Measurements from ENCODE around the genes DTNA, INO80C and MOCOS.

DNA sequence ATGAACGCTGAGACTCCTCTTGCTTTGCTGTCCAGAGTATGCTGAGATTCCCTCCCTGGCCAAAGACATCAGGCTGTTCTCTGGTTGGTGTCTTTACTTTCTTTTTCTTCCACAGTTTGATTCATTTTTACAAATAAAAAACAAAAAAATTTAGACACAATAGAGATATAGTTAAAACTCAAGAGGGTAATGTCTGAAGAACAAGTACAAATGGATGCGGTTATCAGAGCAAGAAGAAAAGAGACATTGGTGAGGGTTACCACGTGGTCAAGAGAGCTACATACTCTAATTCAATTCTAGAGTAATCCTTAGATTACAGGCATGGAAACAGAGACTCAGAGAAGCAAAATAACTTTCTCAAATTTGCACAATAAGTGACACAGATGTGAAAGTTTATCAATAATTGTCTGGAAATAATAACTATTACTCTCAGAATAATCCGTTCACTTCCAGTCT lies 17.9 kb upstream of the DSG2 start:
- PRO-cap: no peak

DNA sequence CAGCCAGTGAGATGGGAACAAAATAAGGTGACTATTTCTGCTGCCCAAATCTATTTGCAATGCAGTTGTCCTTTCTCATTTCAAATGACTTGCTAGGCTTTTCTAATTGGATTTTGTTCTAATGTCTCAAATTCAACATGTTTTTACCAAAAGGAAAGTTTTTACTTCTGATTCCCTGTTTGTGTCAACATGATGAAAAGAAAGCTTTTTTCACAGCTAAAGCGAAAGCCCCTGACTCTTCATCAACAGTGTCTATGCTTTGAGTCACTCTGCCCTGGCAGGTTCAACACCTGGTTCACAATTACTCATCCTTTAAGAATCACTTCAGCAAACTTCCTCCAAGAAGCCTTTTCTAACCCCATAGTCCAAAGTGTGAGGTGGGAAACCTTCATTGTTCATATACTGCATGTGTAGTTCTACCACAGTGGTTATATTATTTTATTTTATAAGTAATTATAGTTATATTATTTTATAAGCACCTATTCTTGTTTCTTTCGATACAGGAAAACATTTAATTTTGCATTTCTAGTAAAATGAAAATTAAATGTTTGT lies 7.6 kb upstream of the DSG2 start:
- PRO-cap: no peak

DNA sequence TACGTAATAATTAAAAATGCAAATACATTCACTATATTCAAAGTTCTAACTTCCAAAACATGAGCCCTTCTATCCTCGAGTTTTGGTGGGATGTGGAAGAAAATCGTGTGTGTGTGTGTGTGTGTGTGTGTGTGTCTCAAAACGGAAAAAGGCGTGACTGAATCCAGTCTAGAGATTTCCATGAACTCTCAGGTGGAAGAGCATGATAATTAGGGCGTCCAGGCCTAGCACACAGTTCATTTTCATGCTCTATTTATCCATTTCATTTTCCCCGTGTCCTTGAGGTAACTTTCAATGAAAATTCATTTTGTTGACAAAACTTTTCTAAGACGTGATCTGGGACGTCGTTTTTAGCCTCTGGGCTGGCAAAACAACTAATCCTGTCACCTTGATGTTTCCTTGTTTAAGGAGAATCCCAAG lies 1.3 kb downstream of the DSG2 start:
- PRO-cap: no peak

GRCh38 chr18:31520596-31521336 lies 22.8 kb downstream of the DSG2 start:
- PRO-cap: no peak

DNA sequence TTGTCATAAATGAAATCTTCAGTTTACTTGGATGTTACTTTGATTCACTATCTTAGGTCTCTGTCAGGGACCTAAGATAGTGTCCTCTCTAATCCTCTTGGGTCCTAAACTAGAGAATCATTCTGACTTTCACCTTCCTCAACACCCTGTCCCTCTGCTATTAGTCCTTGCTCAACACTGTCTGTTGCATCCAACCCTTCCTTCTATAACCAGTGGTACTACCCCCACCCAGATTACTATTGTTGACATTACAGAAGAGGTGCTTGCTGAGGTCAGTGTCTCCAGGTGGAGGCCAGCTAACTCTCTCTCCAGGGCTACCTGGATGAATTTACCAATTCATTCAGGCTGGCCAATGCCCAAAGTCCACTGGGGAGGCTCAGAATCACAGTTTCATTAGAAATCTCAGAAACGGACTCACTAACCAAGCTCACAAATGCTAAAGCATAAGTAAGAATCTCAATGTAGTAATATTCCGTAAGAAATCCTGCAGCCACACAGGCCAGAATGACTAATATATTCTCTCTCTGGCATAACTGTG lies 10.2 kb upstream of the TTR start:
- PRO-cap: no peak

DNA sequence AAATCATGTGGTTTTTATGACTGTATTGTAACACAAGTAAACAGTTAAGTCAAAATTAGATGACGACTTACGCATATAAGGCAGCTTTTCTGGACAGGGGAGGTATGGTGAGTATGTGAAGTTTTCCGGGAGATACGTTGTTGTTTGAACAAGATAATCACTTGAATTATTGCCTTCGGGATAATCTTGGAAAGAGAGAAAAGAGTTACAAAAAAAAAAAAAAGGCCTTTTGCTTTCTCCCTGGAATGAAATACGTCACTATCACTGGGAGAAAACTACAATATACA lies 26.5 kb downstream of the B4GALT6 start:
- PRO-cap: no peak

DNA sequence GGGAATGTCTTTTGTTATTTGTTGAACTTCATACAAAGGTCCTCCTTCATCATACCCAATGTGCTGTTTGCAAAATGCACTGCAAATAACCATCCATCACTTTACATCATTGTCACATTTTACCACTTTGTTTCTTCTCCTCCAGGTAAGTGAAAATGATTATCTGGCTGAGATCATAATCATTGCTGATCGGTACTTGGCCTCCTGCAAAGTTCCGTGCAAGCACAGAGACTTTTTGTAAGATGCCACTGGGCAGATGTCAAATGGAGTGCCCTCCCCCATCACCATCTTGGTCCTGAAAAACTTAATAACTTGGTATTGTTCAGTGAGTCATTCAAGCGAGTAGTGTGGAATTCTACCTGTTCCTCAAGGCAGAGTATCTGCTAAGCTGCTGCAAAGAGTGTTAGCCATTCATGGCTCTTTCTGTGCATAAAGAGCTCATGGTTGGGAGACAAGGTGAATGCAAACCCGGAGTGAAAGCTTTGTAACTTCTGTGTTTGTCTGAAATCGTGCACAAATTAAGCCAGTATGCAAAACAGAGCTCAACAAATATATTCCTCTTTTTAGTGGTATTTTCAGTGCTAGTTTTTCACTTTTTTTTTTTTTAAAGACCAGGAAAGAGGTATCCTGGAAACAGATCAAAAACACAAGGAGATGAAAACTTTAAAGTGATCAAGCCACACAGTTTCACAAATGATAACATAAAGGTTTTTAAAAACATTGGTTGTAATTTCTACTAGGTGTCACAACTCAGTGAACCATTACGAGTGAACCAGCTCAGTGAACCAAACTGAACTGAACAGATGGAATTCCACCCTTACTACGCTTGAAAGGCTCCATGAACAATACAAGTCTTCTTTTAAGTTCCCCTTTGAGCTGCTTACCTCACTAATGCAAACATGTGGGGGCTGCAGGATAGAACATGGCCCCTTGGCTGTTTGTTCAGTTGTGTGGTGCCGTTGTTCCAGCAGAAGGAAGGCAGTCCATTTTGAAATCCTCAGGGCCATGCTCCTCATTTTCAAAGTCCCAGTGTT lies 30.4 kb upstream of the KLHL14 start:
- PRO-cap: no peak

GRCh38 chr18:34562161-34562807 lies 147.8 kb upstream of the DTNA start:
- PRO-cap: no peak

DNA sequence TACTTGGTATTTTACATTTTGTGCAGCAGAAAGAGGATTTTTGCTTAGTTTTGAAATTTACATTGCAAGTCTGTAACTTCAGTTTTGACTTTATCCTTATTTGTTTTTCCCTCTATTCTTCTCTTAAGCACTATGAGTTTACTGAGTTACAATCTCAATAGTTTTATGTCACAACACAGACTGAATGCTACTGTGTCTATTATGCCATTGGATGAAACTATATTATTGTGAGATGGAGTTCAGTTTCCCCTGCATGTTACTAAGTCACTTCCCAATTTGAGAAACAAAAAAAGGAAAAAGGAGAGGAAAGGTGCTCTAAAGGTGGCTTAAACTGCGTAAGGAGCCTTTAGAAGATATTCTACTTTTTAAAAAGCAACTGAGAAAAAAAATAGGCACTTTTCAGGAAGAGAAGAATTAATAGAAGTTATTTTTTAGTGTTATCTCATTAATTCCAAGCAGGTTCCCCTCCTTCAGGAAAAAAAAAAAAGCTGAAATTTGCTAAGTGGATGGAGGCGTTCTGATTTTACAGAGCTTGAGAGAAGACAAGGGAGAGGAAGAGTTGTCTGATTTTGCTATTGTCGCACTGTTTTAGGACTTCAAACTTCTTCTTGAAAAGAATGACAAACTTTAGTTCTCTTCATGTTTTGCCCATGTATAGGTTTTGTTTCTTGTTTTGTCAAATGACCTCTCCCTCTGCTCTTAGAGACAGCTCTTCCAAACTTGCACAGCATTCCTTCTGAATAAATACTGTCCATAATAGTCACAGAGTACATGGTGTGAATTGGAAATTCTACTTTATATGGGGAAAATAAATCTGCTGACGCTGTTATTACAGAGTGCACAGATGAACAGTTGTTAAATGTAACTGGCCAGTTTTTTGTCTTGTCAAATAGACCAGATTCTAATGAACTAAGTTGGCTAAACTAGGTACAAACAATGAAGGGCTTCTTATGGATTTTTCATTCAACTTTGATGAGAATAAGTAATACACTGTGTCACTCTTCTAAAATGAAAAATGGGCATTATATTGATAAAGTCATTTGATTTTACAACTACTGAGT lies 116.1 kb upstream of the DTNA start:
- PRO-cap: no peak

DNA sequence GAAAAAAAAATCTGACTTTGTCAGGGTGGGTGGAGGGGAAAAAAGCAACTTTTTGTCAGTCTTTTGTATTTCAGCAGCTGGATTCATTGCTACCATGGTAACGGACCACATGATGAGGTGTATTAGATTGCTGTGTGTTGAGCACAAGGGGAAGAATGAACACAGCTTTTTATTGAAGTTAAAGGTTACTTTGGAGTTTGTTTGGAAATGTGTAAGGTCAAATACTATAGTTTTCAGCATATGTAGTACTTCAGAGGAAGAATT lies at the start of gene DTNA:
TSS of gene DTNA (plus strand) at position 152 of the 264 bp plus-strand sequence.
- PRO-cap: unidirectional peak, plus-strand start at position 125 of the sequence

- PRO-cap: no peak
Measured at GRCh38 chr18:34738437-34739021, 28.4 kb downstream of the DTNA start.

DNA sequence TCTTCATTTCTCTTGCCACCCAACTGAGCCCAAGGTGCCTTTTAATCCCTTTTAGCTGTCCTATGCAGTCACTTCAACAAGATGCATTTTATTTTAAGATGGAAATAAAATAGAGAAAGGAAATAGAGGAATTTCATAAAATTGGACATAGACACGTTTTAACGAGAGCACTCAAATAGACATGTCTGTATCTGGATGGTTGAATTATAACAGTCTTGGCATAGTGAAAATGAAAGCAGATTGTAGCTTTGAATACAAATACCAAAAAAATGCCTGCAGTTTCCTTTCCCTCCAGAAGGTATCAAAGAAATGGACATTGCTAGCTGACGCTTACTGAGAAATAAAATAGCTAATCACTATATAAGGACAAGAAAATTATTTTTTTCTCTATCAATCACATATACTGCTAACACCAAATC lies 11.5 kb upstream of the MAPRE2 start:
- PRO-cap: no peak

DNA sequence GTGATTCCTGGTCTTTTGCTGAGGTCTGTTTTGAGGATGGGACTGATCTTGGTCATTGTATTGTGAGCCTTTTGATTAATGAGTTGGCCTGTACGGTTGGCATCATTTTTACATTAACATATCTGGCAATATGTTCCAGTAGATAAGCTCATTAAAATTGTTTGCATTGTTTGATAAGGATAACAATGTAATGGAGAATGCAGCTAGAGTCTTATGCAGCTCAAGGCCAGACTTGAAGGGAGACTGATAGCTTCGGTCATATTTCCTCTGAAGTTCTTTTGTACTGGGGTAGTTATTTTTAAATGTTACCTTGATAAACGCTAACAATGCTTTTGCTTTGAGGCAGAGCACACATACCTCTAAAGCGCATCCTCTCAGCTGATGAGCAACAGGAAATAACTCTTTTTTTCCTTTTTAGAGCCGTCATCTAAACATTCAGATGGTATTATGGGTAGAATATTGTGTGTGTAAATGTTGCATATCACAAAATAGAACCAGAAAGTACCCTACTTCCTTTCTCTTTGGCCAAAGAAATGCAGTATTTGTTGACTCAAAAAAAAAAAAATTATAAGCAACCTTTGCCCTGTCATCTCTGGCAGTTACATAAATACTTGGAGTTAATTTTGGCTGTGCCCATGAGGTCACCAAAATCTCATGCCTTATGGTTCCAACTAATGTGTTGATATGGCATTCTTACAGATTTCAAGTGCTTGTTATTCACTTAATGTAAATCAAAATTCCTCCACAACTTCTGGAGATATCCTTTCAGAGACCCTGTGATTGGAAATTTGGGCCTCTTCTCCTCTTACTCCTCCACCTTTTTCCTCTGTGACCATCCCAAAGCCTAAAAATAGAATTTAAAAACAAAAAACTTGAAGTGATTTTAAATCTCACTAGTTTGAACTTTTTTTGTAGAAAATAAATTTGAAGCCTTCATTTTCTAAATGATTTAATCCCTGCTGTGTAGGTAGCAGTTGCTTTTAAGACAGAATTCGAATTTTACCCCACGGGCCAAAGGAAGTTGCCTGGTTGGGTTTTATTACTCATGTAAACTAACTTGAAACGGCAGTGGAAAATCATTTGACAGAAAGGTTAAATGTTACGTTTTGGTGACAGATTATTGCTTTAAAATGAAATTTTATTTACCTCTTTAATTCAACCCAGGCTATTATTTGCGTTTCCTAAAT lies 1.6 kb downstream of the MAPRE2 start:
- PRO-cap: unidirectional peak, minus-strand start at position 285 of the sequence

DNA sequence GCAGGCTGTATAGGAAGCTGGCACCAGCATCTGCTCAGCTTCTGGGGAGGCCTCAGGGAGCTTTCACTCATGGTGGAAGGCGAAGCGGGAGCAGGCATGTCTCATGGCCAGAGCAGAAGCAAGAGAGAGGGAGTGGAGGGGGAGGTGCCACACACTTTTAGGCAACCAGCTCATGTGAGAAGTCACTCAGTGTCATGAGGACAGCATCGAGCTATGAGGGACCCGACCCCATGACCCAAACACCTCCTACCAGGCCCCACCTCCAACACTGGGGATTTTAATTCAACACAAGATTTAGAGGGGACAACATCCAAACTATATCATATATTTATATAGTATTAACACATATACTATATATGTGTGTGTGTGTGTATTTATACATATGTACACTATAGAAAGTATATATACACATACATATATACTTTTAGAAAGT lies 6.9 kb downstream of the MAPRE2 start:
- PRO-cap: no peak

DNA sequence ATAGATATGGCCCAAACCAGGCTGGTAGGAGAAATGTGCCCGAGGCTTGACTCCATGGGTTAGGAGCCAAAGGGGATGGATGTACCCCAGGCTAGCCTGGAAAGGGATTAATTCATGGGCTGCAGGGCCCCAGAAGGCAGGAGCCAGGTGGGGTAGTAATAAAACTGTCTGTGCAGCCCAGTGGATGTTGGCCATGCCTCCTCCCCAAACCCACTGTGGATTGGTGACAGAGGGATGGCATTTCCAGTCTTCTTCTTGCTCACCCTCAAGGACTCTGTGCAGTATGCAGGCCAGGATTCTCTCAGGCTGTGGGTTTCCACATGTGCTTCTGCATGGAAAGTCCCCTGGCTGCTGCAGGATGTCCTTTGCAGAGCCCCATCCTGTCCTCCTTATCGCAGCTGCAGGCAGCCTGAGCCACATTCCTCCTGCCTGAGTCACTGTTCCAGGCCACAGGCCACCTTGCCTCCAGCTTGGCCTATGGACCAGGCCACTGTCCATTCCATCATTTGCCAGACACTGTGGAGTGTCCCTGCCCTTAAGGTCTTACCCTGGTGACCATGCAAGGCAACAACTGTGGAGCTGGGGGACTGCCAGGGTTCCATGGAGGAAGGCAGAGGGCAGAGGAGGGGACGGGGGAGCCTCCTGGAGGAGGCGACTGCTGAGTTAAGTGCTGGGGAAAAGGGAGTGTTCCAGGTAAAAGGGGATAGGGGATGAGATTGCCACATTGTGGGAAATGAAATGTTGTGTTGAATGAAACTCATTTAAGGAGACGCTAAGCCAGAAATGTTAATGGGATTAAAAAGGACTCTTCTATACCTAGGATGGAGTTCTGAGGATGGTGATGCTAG lies 38.9 kb downstream of the INO80C start:
- PRO-cap: no peak

- PRO-cap: no peak
Measured at GRCh38 chr18:35481862-35482301, 15.9 kb downstream of the INO80C start.

DNA sequence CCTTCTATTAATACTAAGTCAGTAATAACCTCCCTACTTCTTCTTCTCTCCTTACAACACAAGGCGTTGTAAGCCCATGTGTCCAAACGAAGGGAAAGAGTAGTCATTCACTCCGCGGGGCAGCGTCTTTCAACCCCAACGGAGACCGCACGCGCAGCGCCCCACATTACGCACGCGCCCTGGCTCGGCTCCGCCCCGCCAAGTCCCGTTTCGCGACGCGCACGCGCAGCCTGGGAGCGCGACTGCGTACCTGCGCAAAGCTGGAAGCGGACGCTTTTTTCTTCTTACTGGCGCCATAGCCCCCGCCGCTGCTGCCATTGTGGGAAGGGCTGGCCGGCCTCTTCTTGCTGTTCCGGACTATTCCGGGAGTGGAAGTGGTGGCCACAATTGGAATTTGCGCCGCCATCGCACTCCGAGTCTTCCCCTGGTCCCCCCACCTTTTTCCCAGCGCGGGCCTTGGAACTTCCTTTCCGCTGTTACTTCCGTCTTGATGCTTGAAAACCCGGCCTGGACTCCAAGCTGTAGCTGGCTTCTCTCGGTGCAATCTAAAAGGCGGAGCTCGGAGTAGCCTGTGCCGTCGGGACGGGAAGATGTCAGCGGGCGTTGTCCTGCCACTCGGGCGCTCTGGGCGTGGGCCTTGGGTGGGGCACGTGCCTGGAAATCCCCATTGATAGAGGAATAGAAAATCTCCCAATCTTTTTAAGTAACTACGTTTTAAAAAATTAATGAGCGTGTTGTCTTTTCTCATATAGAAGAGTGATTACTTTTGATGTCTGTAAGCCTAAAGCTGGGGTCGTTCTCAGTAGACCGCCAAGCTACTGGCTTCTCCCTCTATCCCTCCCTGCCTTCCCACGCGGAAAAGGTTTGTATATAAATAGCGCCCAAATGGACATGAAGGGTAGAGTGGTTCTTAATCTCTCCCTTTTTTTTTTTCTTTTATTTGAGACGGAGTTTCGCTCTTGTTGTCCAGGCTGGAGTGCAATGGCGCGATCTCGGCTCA lies at the start of gene INO80C:
TSS of gene INO80C (minus strand) at position 492 of the 1,000 bp plus-strand sequence.
- PRO-cap: bidirectional peak, plus-strand start at position 228 of the sequence, minus-strand start at position 131 of the sequence; bidirectional peak, plus-strand start at position 574 of the sequence, minus-strand start at position 458 of the sequence

DNA sequence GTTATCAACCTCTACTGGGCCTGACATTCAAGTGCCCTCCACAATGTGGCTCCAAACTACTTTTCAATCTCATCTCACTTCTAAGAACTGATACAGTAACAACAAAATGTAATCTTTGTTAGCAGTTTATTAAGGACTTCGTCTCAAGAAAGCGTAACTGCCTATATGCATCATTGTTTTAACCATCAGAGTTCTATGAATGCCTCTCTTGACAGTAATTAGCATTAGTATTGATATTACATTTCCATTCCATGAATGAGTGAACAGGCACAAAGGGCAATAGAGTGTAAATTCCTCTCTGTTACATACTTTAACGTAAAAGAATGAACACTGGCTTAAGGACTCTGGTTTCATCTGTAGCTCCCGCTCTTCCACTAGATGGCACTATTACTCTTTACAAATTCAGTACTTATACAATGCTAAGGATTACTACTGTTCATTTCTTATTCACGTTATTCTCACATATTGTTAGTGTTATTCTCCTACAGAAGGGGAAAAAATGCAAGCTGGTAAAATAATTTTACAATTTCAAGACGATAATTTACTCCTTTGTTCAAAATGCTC lies 45.1 kb downstream of the C18orf21 start:
- PRO-cap: no peak

GRCh38 chr18:36113863-36114866 lies 15.0 kb downstream of the SLC39A6 start:
- PRO-cap: no peak

DNA sequence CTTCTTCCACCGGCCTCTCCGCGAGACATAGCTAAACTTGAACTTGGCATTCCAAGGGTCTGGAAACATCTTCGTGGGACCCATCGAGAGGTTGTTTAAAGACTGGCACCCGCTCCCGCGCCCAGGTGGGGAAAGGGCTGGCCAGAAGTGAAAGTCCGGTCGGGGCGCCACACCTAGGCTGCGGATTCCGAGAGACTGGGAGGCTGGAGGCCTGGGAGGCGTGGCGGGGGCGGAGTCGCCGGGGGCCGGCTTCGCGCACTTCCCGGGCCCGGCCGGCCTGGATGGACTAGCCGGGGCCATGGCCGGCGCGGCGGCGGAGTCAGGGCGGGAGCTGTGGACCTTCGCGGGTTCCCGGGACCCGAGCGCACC lies at the start of gene MOCOS:
TSS of gene MOCOS (plus strand) at position 256 of the 369 bp plus-strand sequence.
- PRO-cap: bidirectional peak, plus-strand start at position 289 of the sequence, minus-strand start at position 149 of the sequence